Measurements from ENCODE around the genes YIF1B and ACTN4.

- PRO-cap = no peak
Observed at GRCh38 chr19:37388783-37389451, 18.0 kb downstream of the ZNF527 start.

DNA sequence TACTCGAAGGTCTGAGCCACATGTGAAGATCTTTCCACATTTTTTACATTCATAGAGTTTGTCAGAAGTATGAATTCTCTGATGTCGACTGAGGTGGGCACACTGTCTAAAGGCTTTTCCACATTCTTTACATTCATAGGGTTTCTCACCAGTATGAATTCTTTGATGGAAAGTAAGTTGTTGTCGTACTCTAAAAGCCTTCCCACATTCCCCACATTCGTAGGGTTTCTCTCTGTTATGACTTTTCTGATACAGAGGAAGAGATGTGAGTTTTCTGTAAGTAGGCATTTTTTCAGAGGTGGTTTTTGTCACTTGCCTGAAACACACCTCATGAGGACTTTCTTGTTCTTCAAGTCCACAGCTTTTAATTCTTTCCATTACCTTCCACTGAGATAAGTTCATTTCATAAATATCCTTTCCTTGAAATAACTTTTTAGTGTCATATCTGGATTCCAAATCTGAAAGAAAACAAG lies 19.4 kb downstream of the ZFP30 start:
- PRO-cap = no peak

DNA sequence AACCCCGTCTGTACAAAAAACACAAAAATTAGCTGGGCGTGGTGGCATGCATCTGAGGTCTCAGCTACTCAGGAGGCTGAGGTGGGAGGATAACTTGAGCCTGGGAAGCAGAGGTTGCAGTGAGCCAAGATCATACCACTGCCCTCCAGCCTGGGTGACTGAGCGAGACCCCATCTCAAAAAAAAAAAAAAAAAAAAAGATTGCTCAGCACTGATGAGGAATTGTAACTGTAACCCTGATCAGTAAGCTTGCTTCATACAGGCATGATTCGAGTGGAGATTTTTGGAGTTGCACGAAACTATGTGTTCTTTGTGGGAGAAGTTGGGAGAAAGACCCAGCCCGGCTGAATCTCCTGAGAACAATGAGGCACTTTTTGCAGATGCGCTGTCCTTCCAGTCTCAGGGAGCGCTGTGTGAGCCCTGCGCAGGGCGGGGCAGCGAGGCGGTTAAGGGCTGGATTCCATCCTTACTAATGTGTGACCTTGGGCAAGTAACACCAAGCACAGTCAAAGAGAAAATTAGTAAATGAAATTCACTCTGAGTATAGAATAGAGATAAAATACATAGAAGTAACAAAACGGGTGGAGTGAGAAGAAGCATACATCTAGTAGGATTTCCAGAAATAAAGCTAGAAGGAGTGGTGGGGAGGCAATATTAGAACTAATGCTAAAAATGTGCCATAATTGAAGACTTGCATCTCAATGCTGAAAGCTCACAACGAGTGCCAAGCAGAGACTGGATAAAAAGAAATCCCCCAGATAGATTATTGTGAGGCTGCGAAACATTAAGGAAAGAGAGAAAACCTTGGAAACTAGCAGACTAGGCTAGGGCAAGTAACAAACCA lies 76.9 kb downstream of the SIPA1L3 start:
- PRO-cap = no peak

DNA sequence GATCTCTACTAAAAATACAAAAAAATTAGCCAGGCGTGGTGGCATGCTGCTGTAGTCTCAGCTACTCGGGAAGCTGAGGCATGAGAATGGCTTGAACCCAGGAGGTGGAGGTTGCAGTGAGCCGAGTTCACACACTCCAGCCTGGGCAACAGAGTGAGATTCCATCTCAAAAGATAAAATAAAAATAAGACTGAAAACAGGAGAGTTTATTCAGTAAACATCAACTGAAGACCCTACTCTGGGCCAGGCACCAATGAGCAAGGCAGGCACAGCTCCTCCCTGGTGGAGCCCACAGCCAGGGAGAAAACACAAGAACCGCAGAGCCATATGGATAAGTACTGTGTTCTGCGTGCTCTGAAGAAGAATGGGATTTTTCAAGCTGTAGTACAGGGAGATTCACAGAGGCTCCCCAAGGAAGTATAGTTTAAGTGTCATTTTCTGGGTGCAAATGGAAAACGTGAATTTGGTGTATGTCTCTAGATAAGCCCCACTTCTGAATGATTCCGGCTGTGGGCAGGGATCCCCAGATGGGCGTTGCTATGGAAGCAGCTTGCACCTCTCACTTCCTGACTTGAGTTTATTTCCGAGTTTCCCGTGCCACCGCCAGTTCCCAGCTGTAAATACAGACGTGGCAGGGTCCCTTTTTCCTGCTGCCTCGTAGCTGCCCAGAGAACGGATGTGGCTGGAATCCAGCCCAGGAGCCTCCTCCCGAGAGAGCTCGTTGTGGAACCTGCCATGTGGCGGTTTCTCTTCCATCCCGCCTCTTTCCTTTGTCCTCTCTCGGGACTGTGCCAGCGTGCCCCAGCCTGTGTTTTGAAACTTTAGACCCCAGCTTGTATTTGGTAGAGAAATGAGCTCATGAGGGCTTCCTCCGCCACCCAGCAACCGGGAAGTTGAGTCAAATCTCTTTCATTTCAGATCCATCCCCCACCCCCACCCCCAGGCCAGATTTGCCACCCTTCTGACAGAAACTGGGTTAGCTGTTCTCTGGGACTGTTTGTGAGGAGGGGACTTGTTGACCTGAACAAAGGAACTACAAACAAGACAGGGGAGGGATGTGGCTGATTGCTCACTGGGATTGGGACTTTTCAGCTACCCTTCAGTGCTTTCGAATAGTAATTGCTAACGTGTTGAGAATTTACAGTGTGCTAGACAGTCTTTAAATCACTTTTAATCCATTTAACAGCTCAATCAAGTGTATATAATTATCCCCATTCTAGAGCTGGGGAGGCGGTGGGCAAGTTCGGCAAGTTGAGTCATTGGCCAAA lies 96.4 kb downstream of the SIPA1L3 start:
- PRO-cap = bidirectional peak, plus-strand start at position 606 of the sequence, minus-strand start at position 366 of the sequence

DNA sequence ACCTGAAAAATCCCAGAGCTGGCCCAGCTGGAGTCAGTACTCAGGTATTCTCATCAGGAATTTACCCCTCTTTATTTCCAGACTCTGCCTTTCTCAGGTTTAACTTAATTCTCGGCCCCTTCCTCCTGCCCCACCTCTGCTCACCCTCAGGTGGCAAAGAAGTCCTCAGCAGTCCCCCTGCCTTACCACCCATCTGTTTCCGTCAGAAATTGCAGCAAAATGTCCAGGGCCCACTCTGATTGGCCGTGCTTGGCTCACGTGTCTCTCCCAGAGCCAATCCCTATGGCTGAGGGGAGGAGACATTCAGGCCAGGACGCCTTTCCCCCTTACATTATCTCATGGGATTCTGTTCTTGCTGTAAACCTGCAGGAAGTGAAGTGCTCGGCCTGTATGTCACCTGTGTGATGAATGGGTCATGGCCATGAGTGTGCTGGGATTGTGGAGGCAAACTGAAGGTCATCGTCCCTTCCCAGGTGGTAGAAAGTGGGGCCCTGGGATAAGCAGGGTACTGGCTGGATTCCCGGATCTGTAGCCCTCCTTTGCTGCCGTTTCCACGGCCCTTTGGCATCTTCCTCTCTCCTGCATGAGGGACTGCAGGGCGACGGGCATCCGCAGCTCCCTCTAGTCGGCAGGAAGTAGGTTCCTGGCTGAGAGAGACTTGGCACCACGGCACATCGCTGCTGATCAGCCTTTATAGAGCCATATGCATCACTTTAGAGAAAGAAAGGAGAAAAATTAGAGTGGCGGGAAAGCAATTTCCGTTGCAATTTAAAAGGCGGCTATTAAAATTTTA lies 118.1 kb downstream of the SIPA1L3 start:
- PRO-cap = no peak

- PRO-cap = no peak
Observed at GRCh38 chr19:38220804-38221324, 3.2 kb downstream of the DPF1 start.

- PRO-cap = no peak
Observed at GRCh38 chr19:38228469-38228980, 4.5 kb upstream of the DPF1 start.

DNA sequence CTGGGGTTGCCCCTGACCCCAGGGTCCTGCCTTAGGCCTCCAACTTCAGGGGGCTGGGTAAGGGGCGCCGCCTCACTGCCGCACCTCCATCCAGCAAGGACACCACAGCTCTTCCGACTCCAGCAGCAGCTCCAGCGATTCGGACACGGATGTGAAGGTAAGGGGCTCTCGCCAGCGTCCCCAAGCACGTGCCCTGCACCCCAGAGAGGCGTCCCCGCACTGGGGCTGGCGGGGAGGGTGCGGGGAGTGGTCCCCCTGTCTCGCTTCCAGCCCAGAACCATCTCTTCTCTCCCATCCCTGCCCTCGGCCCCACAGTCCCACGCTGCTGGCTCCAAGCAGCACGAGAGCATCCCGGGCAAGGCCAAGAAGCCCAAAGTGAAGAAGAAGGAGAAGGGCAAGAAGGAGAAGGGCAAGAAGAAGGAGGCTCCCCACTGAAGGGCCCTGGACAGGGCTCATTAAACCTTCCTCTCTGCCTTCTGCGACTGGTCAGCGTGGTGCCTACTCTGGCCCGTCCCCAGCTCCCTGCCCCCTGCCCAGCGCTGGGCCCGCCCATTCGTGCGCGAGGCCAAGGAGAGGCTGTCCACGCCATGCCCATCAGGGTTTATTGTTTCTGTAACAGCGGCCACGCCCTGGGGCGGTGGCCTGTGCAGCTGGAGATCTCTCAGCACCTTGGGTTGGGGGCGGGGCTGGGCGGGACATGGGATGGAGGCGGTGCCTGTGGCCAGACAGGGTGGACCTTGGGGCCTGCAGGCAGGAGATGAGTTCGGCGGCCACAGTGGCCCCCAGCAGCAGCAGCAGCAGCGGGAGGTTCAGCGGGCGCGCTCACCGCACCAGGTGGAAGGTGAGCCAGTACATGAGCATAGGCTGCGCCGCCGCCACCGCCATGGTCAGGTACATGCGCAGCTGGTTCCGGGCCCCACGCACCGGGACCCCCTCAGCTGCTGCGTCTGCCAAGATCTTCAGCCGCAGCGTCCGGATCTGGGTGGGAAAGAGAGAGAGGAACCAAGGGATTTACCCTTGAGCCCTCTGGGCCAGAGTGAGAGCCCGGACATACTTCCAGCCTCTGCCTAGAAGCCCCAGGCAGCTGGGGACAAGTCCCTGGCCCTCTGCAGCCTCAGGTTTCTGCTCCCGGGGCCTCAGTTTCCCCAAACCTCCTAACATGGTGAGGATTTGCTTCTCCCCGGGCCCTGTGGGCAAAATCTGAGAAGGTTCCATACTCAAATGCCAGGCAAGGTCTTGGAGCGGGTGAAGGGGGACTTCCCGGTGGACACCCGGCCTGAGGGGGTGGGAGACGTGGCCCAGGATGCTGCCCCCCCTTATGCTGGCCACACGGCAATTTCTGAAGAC lies 952 bp downstream of the C19orf33 start:
- PRO-cap = no peak

- PRO-cap = bidirectional peak, plus-strand start at chr19:38316179, minus-strand start at chr19:38315935
Observed at GRCh38 chr19:38315247-38316371, at the start of gene YIF1B. YIF1B (minus strand) TSS chr19:38315947.

DNA sequence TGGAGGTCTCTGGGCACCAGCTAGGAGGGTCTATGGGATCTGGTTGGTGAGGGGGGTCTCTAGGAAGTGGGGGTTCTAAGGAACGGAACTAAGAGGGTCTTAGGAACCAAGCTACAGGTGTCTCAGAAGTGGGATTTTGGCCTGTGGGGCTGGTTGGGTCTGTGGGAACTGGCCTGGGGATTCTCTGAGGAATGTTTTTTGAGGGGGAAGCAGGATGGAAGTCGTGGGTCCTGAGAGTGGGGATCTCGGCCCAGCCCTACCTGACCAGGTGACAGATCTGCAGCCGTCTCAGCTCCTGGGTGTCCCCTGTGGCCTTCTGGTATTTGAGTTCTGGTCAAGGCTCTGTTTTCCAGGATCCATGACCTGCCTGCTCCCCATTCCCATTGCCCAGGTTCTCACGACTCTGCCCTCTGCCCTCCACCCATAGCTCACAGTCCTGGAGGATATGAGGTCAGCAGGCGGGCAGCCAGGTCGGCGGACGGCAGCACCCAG lies 5.3 kb downstream of the RASGRP4 start:
- PRO-cap = no peak

GRCh38 chr19:38506802-38507460 lies 73.4 kb downstream of the RYR1 start:
- PRO-cap = no peak

GRCh38 chr19:38631301-38632199 lies 12.6 kb downstream of the EIF3K start:
- PRO-cap = no peak

- PRO-cap = unidirectional peak, plus-strand start at chr19:38647687
Observed at GRCh38 chr19:38647558-38648719, at the start of gene ACTN4. ACTN4 (plus strand) TSS chr19:38647649.

DNA sequence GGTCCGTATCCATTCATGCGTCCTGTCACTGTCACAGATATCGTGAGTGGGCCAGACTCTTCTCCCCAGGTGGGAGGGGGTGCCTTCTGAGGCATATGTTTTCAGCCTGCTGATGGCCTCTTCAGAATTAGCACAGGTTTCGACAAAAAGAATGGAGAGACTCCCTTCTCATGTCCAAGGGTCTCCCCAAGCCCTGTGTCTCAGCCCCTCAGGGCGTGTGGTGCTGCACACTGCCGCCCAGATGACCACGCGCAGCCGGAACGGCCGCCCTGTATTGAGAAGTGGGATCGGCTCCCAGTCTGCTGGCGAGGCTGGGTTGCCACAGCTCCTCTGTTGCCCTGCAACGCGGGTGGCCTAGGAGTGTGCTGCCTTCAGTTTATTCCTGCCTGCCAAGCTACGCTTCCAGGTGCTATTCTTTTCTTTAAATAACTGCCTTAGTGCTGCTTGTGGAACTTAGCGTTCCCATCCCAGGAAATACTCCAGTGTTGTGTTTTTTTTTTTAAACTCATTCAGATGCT lies 16.4 kb downstream of the ACTN4 start:
- PRO-cap = no peak

- PRO-cap = bidirectional peak, plus-strand start at chr19:38667220, minus-strand start at chr19:38667166
Observed at GRCh38 chr19:38667047-38668231, 20.0 kb downstream of the ACTN4 start.

GRCh38 chr19:38694560-38694759 lies 47.0 kb downstream of the ACTN4 start:
- PRO-cap = no peak

DNA sequence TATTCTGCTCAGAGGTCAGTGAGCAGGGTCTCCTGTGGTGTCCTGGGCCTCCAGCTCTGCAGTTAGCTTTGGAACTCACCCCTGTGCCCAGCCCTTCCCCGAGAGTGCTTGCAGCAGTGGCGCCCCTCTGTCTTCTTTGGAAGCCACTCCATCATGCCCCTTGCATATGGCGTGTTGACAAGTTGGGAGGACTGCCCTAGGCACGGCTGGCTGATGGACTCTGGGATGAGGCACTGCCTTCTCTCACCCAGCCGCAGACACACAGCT lies 41.5 kb downstream of the CAPN12 start:
- PRO-cap = no peak

DNA sequence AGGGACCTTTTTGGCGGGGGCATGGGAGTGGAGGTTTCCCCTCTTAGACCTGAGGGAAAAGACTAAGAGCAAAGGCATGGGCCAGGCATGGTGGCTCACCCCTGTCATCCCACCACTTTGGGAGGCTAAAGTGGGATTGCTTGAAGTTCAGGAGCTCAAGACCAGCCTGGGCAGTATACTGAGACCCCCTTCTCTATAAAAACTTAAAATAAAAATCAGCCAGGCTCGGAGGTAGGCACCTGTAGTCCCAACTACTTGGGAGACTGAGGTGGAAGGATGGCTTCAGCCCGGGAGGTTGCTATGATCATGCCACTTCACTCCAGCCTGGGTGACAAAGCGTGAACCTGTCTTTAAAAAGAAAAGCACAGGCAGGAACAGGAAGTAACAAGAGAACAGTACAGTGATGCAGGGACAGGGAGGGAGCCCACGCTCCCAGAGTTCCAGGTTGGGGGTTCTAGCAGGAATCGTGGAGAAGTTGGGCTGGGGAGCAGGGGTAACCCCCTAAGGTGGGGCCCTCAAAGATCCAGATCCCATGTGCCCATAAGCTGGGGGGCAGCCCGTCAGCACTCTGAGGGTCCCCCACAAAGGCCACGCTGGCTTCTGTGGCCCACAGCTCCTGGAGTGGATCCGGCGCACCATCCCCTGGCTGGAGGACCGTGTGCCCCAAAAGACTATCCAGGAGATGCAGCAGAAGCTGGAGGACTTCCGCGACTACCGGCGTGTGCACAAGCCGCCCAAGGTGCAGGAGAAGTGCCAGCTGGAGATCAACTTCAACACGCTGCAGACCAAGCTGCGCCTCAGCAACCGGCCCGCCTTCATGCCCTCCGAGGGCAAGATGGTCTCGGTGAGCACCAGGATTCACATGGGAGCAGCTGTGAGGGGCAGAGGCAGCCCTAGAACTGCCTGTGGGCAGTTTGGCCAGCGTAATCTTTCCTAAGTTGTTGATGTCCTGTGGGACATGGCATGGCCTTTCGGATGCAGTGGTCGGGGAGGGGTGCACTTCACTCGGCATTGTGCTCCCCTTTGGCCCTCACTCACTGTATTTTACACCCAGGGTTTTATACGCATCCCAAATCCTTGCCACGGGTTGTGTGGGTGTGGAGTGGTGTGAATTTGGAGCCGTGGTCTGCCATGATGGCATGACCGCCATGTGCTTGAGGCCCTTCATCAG lies 27.4 kb downstream of the CAPN12 start:
- PRO-cap = no peak

DNA sequence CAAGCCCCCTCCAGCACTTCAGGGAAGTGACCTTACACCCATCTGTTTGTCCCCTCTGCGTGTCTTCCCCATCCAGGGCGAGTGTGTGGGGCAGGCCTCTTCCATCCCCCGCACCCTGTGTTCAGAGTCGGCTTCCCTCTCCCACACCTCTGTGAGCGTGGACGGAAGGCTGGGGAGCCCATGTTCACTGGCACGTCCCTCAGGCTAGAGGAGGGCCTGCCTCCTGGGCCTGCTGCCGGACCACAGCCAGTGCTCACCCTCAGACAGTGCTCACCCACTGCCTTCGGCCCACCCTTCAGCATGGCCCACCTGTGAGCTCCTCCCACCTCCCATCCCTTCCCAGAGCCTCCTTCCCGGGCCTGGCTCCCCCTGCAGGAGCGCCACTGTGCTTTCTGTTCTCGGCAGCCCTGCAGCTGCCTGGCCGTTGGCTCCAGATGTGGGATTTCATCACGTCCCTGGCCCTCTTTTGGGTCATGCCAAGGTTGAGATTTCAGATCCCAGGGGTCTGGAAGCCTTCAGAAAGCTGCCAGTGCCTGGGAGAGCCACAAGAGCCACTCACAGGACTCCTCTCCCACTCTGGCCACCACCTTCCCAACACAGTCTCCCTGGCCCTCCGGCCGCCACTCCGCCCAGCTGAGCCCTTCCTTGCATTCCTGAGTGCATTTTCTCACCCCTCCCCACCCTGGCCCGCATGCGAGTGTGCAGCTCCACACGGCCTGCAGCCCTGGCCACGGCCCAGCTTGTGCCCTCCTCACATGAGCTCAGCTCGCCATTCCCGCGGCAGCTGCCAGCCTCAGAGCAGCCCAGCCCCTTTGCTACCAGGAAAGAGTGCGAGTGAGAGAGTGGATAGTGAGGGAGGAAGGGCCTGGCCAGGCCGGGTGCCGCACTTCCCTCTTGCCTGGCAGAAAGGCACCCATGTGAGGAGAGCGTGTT lies 25.3 kb downstream of the CAPN12 start:
- PRO-cap = no peak

DNA sequence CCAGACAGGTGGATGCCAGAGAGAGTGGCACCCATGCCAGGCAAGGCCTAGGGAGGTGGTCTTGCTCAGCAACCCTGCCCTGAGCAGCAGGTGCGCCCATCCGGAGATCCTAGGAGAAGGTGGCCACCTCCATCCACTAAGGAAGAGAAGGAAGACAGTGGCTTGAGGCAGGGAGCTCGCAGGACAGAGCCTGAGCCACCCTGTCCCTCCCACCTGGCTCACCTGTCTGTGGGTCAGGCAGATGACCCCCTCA lies 13.6 kb downstream of the CAPN12 start:
- PRO-cap = no peak